ENCODE data around the genes MCCC1 and KLHL24.

GRCh38 chr3:180869731-180870719 lies 42.4 kb upstream of the FXR1 start:
- PRO-cap, 7 experiments = no peak in any of the 7 experiments

- PRO-cap, 7 experiments = peak in 5 of 7 experiments; most common plus-strand start chr3:181620249 (in 3)
Measured at GRCh38 chr3:181620192-181620471, 91.6 kb upstream of the SOX2 start.

DNA sequence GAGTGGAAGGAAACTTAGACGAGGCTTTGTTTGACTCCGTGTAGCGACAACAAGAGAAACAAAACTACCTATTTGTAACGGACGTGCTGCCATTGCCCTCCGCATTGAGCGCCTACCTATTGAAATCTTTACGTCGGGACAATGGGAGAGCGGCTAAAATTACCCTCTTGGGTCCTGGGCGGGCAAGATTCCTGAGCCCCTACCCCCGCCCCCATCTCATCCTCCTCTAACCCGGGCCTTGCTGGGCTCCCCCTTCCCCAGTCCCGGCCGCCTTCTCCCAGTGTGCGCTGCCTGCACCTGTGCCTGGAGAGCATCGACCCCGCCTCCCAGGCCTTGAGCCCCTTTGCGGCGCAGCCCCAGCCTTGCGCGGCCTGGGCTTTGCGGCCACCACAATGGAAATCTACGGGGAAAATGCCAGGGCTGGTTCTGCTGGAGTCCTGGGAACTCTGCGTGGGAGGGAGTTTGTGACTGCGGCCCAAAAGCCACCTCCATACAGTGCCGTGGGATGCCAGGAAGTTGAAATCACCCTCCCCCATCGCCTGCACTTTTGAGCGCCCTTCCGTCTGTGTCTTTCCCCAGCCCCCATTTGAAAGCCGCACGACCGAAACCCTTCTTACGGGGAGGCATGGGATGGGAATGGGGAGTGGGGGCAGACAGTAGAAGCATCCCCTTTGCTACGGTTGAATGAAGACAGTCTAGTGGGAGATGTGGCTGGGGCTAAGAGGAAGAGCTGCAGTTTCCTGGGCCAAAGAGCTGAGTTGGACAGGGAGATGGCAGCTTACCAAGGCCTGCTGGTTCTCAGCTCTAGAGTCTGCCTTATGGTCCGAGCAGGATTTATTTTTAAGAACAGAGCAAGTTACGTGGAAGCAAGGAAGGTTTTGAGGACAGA lies 1.1 kb upstream of the SOX2 start:
- PRO-cap, 7 experiments = no peak in any of the 7 experiments

DNA sequence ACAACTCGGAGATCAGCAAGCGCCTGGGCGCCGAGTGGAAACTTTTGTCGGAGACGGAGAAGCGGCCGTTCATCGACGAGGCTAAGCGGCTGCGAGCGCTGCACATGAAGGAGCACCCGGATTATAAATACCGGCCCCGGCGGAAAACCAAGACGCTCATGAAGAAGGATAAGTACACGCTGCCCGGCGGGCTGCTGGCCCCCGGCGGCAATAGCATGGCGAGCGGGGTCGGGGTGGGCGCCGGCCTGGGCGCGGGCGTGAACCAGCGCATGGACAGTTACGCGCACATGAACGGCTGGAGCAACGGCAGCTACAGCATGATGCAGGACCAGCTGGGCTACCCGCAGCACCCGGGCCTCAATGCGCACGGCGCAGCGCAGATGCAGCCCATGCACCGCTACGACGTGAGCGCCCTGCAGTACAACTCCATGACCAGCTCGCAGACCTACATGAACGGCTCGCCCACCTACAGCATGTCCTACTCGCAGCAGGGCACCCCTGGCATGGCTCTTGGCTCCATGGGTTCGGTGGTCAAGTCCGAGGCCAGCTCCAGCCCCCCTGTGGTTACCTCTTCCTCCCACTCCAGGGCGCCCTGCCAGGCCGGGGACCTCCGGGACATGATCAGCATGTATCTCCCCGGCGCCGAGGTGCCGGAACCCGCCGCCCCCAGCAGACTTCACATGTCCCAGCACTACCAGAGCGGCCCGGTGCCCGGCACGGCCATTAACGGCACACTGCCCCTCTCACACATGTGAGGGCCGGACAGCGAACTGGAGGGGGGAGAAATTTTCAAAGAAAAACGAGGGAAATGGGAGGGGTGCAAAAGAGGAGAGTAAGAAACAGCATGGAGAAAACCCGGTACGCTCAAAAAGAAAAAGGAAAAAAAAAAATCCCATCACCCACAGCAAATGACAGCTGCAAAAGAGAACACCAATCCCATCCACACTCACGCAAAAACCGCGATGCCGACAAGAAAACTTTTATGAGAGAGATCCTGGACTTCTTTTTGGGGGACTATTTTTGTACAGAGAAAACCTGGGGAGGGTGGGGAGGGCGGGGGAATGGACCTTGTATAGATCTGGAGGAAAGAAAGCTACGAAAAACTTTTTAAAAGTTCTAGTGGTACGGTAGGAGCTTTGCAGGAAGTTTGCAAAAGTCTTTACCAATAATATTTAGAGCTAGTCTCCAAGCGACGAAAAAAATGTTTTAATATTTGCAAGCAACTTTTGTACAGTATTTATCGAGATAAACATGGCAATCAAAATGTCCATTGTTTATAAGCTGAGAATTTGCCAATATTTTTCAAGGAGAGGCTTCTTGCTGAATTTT lies 1.3 kb downstream of the SOX2 start:
- PRO-cap, 7 experiments = no peak in any of the 7 experiments

- PRO-cap, 7 experiments = no peak in any of the 7 experiments
Measured at GRCh38 chr3:181719974-181720930, 8.5 kb downstream of the SOX2 start.

DNA sequence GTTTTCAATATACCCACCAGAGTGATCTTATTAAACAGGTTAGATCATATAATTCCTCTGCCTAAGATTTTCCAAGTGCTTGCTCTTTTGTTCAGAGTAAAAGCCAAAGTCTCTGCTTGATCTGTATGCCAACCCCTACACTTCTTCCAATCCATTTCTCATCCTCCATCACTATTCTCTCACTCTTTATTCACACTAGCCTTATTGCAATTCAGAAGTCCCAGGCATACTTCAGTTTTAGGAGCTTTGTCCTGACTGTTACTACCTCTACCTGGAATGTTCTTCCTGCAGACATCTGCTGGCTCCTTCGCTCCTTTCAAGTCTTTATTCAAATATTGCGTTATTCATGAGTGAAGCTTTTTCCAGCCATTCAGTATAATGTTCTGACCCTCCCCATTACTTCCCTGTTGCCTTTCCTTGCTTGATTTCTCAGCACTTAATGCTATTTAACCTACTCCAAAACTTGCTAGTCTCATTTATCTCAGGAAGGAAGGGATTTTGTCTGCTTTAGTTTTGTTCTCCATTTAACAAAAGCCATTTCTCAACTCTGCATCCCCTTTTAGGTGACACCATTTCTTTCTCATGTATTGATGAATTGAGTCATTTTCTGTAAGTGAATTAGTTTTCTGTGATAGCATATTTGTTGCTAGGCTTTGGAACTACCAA lies 9.1 kb downstream of the ATP11B start:
- PRO-cap, 7 experiments = no peak in any of the 7 experiments

DNA sequence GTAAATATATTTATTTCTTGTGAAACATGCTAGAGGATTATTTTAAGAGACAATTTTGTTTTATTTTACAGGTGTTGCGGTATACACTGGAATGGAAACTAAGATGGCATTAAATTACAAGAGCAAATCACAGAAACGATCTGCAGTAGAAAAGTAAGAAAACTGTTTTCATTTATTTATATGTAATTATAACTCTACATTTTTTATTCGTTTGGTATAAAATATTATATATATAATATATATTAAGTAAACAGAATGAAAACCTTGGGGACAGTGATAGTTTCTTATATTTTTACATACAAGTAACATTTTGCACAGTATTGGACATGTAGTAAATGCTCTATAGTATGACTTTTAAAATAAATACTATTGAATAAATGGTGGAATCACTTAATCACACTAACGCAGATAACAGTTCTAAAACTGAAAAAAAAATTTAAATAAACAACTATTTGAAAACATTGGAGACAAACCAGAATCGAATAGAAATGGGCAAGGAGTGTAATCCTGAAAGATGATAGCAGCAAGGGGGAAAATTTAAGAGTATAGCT lies 55.2 kb downstream of the ATP11B start:
- PRO-cap, 7 experiments = no peak in any of the 7 experiments

DNA sequence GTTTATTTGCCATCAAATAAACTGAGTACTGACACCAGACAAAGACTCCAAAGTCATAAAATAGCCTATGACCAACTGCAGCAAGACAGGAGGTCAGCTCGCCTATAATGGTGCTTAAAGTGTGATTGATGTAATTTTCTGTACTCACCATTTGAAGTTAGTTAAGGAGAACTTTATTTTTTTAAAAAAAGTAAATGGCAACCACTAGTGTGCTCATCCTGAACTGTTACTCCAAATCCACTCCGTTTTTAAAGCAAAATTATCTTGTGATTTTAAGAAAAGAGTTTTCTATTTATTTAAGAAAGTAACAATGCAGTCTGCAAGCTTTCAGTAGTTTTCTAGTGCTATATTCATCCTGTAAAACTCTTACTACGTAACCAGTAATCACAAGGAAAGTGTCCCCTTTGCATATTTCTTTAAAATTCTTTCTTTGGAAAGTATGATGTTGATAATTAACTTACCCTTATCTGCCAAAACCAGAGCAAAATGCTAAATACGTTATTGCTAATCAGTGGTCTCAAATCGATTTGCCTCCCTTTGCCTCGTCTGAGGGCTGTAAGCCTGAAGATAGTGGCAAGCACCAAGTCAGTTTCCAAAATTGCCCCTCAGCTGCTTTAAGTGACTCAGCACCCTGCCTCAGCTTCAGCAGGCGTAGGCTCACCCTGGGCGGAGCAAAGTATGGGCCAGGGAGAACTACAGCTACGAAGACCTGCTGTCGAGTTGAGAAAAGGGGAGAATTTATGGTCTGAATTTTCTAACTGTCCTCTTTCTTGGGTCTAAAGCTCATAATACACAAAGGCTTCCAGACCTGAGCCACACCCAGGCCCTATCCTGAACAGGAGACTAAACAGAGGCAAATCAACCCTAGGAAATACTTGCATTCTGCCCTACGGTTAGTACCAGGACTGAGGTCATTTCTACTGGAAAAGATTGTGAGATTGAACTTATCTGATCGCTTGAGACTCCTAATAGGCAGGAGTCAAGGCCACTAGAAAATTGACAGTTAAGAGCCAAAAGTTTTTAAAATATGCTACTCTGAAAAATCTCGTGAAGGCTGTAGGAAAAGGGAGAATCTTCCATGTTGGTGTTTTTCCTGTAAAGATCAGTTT lies 59.9 kb downstream of the DCUN1D1 start:
- PRO-cap, 7 experiments = no peak in any of the 7 experiments

- PRO-cap, 7 experiments = no peak in any of the 7 experiments
Measured at GRCh38 chr3:183038671-183039258, 58.4 kb upstream of the DCUN1D1 start.

- PRO-cap, 7 experiments = peak in 7 of 7 experiments; most common plus-strand start chr3:183099024 (in 1); most common minus-strand start chr3:183099530 (in 6)
Measured at GRCh38 chr3:183098376-183099635, at the start of gene MCCC1. Gene MCCC1 (minus strand): TSS chr3:183099496.

- PRO-cap, 7 experiments = no peak in any of the 7 experiments
Measured at GRCh38 chr3:183103073-183103528, 3.8 kb upstream of the MCCC1 start.

GRCh38 chr3:183262288-183262896 lies 9.3 kb downstream of the B3GNT5 start:
- PRO-cap, 7 experiments = no peak in any of the 7 experiments

DNA sequence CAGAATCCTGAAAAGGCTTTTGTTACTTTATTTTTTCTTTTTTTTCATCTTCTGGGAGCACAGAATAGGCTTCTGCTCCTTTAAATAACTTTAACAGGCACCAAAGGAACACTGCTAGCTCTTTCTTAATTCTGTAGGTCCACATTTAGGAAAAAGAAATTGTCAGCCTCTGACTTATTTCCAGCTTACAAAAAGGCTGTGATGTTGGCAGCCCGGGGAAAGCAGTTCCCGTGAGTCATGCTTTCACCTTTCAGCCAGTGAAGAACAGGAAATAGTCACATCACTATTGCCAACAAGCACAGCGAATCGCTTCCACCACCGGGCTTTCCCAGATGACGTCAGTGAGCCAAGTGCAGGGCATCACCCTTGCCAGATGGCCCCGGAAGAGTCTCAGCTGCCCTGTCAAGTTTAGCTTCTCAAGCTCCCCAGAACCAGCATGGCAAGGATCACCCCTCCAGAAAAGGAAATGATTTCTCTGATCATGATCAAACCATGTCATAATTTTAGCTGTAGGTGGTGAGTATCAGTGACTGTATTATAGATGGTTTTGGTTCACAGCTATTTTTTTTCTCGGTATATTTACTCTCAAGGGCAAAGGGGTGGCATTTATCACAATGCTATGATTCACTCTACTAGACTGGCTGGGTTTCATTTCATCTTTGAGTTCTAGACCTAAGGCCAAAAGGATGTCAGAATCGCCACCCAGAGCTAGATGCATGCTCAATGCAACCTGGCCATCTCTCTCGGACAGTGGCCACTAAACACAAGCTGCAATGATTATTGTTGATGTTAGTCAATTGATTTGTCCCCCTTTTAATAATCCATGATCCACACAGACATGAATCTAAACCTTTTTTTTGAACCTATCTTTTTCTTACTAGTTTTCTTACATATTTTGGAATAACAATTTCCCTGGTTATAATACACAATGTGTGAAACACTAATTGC lies 32.9 kb downstream of the B3GNT5 start:
- PRO-cap, 7 experiments = peak in 7 of 7 experiments; most common plus-strand start position 372 of the sequence (in 6); most common minus-strand start position 223 of the sequence (in 2)

- PRO-cap, 7 experiments = no peak in any of the 7 experiments
Measured at GRCh38 chr3:183449288-183449866, 21.0 kb upstream of the MCF2L2 start.

GRCh38 chr3:183537067-183537960 lies 18.2 kb downstream of the KLHL6 start:
- PRO-cap, 7 experiments = no peak in any of the 7 experiments

DNA sequence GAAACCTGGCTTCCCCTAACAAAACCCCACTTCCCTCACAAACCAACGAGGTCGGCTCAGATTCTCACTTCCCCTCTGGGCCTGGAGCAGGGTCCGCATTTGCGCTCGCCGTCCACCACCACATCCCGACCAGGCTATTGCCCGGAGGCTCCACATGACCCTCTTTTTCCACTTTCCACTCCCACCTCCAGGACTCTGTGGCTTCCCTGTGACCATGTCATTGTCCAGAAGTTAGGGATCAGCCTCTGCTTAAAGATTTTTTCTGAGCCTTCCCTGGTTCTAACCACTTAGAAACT lies 14.7 kb downstream of the KLHL6 start:
- PRO-cap, 7 experiments = peak in 1 of 7 experiments; most common minus-strand start position 225 of the sequence (in 1)

- PRO-cap, 7 experiments = no peak in any of the 7 experiments
Measured at GRCh38 chr3:183591672-183592489, 36.4 kb upstream of the KLHL6 start.

- PRO-cap, 7 experiments = peak in 7 of 7 experiments; most common plus-strand start chr3:183635638 (in 4); most common minus-strand start chr3:183635493 (in 2)
Measured at GRCh38 chr3:183635065-183635838, at the start of gene KLHL24. Gene KLHL24 (plus strand): TSS chr3:183635623.

- PRO-cap, 7 experiments = peak in 7 of 7 experiments; most common plus-strand start chr3:183636032 (in 5); most common minus-strand start chr3:183636532 (in 7)
Measured at GRCh38 chr3:183635839-183636707, 650 bp downstream of the KLHL24 start.

GRCh38 chr3:183810731-183811398 lies 14.5 kb downstream of the MAP6D1 start:
- PRO-cap, 7 experiments = no peak in any of the 7 experiments

All from T-cell (primary cell).